Sigmoid colon (tissue), 4 donors: ENCODE data around the genes NAPEPLD, RELN and PUS7.

DNA sequence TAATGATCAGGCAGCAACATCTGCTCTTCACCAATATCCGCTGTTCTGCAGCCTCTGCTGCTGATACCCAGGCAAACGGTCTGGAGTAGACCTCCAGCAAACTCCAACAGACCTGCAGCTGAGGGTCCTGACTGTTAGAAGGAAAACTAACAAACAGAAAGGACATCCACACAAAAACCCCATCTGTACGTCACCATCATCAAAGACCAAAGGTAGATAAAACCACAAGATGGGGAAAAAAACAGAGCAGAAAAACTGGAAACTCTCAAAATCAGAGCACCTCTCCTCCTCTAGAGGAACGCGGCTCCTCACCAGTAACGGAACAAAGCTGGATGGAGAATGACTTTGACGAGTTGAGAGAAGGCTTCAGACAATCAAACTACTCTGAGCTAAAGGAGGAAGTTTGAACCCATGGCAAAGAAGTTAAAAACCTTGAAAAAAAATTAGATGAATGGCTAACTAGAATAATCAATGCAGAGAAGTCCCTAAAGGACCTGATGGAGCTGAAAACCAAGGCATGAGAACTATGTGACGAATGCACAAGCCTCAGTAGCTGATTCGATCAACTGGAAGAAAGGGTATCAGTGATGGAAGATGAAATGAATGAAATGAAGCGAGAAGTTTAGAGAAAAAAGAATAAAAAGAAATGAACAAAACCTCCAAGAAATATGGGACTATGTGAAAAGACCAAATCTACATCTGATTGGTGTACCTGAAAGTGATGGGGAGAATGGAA is 32.8 kb downstream of the FAM185A start:
- PRO-cap = no peak
- RAMPAGE, long total RNA, 4 experiments = no peak in any of the 4 experiments

GRCh38 chr7:102914388-102915576 is 2.0 kb downstream of the LRRC17 start:
- PRO-cap = bidirectional peak, plus-strand start at chr7:102914807, minus-strand start at chr7:102914745
- RAMPAGE, long total RNA, 4 experiments = no peak in any of the 4 experiments

- PRO-cap = no peak
- RAMPAGE, long total RNA, 4 experiments = no peak in any of the 4 experiments
These were observed 1.0 kb upstream of the ARMC10 start for GRCh38 chr7:103073783-103074430.

DNA sequence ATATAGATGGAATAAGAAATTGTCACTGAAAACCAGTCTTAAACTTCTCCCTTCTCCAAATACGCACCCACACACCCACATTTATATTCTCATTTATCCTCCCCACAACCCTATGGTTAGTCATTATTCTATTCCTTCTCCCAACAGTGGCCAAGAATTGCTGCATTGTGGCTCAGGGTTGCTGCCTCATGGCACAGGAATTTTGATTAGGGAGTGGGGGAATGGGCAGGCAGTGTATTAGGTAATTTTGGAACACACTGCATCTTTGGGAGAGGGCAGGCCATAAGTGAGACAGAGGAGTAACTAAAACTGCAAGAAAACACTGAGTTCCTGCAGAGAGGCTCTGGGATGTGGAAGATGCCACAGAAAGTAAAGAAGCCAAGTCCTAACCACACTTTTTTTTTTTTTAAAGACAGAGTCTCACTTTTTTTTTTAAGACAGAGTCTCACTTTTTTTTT is 35.7 kb downstream of the NAPEPLD start:
- PRO-cap = no peak
- RAMPAGE, long total RNA, 4 experiments = no peak in any of the 4 experiments

GRCh38 chr7:103148610-103149780 is at the start of gene NAPEPLD:
Gene NAPEPLD, minus strand, starts transcription at chr7:103149099.
- PRO-cap = bidirectional peak, plus-strand start at chr7:103149244, minus-strand start at chr7:103149075
- RAMPAGE, long total RNA, 4 experiments = start-site peak on the plus strand in 2 of 4 experiments, at chr7:103149347-103149372 at its widest, 17 to 27 reads per replicate; start-site peak on the minus strand in 3 of 4 experiments, at chr7:103149047-103149344 at its widest, 21 to 40 reads per replicate

GRCh38 chr7:103323370-103323970 is 21.1 kb downstream of the DNAJC2 start:
- PRO-cap = no peak
- RAMPAGE, long total RNA, 4 experiments = no peak in any of the 4 experiments

DNA sequence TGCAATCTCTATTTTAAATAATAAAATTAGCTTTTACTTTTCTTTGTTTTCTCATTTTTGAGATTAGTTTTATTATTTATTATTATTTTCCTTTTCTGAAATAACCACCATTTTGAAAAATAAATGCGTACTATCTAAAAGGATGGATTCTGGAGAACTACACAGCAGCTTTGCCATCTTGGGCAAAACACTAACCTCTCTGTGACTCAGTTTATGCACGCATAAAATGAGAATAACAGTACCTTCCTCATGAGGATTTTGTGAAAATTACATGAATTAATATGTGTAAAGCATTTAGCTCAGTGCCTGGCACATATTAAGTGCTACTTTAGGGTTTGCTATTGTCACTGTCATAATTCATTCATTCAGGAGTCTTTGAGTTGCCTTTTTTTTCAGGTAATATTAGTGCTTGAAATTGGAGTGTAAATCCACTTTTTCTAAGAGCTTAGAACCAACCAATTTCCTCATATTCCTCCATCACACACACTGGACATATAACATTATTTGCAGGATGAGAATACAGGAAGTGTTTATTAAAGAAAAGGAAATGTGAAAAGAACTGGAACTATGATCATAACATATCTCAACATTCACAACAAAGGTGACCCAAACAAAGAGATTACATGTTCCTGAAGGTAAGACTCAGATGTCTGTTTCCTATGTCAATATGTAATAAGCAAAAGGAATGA is 8.9 kb downstream of the RELN start:
- PRO-cap = no peak
- RAMPAGE, long total RNA, 4 experiments = no peak in any of the 4 experiments

DNA sequence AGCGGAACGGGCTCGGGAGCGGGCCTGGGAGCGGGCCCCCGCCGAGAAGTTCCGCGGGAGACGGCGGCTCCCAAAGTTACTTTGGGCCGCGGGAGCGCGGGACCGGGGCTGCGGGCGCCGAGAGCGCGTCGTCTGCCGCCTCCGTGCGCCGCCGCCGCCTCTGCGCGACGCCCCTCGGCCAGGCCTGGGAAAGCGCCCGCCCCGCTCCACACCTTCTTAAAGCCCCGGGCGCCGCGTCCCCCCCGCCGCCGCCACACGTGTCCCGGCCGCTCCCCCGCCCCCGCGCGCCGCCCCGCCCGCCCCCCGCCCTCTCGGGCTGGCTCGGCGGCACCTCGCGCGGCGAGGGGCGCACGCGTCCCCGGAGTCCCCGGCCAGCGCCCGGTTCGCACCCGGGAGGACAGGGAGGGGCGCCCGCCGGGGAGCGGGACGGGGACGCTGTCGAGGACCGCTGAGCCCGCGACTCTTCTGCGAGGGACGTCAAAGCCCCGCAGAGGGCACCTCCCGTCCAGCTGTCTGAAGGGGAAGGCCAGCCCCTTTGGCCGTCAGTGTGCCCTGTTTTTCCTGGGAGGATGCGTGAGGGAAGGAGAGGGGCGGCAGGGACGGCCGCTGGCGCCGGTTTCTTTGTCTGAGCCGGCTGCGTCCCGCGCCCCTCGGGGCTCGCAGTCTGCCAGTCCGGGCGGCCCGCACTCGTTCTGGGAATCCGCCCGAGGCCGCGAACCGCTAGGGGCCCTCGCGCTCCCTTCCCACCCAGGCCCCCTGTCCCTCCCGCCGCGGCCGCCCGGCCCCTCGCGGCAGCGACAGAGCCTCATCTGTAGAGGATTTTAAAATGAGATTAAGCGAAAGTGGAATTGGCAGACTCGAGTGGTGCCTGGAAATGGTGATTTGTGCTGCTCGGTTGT is at the start of gene RELN:
TSS of gene RELN (minus strand) at position 188 of the 899 bp plus-strand sequence.
- PRO-cap = no peak
- RAMPAGE, long total RNA, 4 experiments = no peak in any of the 4 experiments

DNA sequence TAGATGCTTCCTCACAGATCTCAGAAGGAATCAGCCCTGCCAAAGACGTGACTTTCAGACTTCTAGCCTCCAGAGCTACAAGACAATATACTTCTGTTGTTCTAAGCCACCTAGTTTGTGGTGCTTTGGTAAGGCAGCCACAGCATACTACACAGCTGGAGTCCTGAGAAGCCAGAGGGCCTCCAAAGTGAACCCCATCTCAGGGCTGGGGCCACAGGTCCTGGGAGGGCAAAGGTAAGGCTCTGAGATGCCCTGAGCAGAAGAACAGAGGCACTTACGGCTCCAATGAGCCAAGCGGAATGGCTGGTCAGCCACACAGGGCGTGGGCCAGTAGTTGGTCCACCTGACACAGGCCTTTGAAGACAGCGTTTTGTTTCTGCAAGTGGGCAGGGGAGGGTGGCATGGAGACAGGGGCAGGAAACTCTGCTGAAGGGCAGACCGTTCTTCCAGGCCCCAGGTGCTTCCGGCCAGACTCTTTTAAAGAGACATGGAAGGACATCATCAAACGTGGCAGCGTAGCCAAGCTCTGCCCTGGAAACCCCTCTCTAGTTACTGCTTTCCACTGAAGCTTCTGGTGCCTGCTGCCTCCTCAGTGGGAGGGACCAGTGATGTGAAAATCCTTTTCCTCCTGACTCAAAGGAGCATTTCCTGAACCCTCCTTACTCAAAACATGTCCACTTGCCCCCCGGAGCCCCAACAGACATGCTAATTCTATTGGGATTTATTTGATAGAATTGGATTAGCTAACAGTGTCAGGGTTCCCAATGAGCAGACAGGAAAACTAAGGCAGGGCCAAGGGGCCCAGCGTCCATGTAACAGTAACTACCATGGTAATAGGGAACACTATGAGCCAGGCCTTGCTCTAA is 77.5 kb upstream of the KMT2E start:
- PRO-cap = no peak
- RAMPAGE, long total RNA, 4 experiments = no peak in any of the 4 experiments

- PRO-cap = no peak
- RAMPAGE, long total RNA, 4 experiments = no peak in any of the 4 experiments
These were observed 42.4 kb upstream of the KMT2E start for GRCh38 chr7:104971641-104972034.

GRCh38 chr7:104978263-104978911 is 35.6 kb upstream of the KMT2E start:
- PRO-cap = no peak
- RAMPAGE, long total RNA, 4 experiments = no peak in any of the 4 experiments

DNA sequence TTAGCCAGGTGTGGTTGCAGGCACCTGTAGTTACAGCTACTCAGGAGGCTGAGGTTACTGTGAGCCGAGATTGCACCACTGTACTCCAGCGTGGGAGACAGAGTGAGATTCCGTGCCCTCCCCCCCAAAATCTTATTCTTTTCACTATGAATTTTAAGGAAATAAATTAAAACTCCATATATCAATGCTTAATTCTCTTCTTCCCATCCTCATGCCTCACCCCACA is 15.0 kb upstream of the KMT2E start:
- PRO-cap = no peak
- RAMPAGE, long total RNA, 4 experiments = no peak in any of the 4 experiments

DNA sequence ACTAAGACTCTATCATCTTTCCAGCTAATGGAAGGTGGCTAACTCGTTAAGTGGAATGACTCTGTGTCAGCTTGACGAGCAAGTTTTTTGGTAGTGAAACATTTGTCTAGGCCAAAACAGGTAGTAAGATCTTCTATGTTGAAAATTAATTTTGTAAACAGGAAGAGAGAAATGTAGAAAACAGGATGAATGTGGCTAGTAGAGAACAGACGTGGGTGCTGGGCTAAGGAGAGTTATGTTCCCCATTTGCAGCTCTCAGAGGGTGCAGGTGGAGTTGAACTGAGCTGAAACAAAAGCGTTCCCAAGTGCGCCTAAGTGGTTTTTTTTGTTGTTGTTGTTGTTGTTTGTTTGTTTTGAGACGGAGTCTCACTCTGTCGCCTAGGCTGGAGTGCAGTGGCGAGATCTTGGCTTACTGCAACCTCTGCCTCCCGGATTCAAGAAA is 59.5 kb upstream of the SRPK2 start:
- PRO-cap = no peak
- RAMPAGE, long total RNA, 4 experiments = no peak in any of the 4 experiments

DNA sequence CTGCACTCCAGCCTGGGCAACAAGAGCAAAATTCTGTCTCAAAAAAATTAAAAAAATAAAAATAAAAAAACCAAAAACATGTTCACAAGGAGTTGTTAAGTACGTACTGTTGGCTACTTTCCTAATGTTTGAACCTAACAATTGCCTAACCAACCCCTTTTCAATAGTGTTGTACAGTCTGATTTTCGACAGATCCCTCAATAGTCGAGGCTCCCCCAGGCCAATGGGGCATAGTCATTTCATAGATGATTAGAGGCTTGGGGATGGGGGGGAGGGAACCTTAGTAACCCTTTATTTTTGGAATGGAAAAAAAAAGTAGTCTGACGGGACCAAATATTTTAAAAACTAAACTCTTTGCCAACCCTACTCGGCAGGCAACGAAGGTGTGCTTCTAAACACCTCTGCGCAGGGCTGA is 1.1 kb downstream of the PUS7 start:
- PRO-cap = no peak
- RAMPAGE, long total RNA, 4 experiments = no peak in any of the 4 experiments

DNA sequence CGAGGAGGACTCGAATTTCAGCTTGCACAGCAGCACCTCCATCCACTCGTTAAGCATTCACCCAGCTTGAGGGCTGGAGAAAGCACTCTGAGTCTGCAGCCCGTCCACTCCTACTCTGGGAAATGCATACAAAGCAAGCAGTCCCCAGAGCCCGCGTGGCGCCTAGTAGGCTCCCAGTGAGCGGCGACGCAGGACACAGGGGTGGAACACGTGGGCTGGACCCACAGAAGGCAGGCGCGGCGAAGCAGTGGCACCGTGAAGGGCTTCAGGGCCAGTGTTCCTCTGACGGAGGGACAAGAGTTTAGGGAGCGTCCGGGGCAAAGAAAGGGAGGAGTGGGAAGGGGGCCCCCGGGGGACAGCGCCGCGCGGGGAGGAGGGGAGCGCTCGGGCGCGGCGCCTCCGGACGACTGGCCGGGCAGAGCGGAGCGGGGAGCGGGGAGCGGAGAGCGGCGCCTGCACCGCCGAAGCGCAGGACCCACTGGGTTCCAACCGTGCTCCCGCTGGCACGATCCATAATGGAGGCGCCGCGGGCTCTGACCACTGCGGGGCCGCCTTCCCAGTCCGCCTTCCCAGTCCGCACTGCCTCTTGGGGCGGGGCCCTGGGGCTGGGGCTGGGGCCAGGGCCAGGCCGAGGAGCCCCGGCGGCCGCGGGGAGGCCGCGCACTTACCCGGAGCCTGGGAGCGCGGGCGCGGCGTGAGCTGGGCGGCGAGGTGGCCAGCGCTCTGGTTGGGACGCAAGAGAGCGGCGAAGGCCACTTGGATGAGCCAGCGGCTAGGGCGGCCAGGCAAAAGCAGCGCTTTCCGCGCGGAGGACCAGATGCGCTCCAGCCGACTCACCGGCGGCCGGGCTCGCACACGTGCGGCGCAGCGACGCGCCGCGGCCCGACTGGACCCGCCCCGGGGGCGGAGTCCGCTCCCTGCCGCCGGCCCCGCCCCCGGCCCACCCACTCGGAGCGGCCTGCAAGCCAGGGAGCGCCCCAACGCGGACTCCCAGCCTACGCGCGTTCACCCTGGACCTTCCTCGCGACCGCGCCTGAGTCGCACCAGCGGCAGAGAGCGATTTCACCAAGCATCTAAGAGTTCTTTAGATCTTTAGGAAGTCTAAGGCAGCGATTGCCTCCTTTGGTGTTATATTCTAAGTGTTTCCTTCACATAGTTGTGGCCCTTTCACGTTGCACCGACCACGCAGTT is at the start of gene PUS7:
TSS of gene PUS7 (minus strand) at position 888 of the 1,191 bp plus-strand sequence.
- PRO-cap = bidirectional peak, plus-strand start at position 993 of the sequence, minus-strand start at position 888 of the sequence
- RAMPAGE, long total RNA, 4 experiments = start-site peak on the minus strand in 3 of 4 experiments, centred at positions 844 to 850 of the sequence, 120 to 175 reads per replicate

DNA sequence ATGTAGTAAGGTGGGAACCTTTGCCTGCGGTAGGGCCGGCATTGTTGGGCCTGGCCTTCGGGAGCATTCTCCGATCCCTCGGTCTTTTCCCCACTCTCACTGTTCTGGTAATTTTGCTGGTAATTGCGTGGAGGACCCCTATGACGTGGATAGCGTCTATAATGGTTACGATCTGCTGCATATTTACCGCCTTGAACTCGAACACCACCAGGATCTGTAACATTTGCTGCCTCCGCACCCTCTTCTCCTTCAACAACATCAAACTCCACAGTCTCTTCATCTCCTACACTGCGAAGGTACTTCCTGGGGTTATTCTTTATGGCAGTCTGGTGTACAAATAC is 1.3 kb upstream of the EFCAB10 start:
- PRO-cap = no peak
- RAMPAGE, long total RNA, 4 experiments = no peak in any of the 4 experiments

GRCh38 chr7:105723441-105724098 is 142.3 kb upstream of the EFCAB10 start:
- PRO-cap = no peak
- RAMPAGE, long total RNA, 4 experiments = no peak in any of the 4 experiments

- PRO-cap = unidirectional peak, minus-strand start at chr7:106065004
- RAMPAGE, long total RNA, 4 experiments = no peak in any of the 4 experiments
These were observed 47.0 kb downstream of the SYPL1 start for GRCh38 chr7:106064822-106065779.

DNA sequence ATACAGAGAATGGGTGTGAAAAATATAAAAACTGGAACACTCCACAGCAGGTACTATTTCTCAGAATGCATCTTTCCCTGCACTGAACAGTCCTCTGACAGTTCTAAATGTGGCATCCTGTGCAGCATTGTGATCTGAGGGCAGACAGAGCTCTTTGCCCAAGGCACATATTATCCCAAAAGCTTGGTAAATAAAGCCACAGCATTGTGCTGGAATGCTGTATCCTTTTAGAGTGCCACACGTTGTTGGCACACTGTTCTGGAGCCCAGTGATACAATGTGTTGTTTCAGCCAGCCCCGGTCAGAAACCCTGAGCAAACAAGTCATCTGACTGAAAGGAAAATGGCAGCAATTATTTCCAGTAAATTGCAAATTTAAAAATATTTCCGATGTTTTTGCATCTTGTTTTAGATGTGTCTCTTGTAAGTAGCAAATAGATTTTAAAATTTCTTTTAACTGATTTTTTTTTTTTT is 45.4 kb downstream of the NAMPT start:
- PRO-cap = no peak
- RAMPAGE, long total RNA, 4 experiments = no peak in any of the 4 experiments

DNA sequence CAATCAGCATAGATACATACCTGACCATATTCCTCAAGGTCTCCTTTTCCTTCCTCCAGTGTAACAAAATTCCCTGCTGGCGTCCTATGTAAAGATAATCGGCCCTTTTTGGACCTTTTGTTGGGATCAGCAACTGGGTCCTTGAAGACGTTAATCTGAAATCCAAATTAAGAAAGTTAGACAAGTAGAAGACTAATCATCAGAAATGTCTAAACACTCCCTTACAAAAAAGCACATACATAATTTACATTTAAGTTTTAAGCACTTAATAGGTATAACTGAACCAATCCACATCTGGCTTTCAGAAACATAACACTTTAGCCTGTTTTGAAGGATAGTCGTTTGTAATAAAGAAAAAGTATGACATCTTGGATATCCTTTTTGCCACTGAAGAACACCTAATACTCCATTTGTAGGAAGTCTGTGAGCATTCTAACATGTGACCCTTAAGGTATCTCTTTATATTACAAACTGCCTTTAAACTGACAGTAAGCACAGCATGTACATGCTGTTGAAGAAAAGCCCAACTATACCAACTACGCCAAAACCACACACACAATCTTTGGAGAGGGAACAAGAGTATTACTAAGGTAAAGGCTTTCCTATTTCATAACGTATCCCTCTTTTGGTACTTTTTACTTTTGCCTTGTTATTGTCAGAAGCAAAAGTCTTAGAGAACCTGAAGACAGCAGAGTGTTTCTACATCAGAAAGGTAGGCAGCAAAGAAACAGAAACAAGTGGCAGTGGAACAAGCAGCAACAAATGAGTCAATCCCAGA is 31.6 kb downstream of the NAMPT start:
- PRO-cap = no peak
- RAMPAGE, long total RNA, 4 experiments = no peak in any of the 4 experiments